Neuron (in vitro differentiated cells): Measurements from ENCODE around the genes SNRPB and ADAM33.

DNA sequence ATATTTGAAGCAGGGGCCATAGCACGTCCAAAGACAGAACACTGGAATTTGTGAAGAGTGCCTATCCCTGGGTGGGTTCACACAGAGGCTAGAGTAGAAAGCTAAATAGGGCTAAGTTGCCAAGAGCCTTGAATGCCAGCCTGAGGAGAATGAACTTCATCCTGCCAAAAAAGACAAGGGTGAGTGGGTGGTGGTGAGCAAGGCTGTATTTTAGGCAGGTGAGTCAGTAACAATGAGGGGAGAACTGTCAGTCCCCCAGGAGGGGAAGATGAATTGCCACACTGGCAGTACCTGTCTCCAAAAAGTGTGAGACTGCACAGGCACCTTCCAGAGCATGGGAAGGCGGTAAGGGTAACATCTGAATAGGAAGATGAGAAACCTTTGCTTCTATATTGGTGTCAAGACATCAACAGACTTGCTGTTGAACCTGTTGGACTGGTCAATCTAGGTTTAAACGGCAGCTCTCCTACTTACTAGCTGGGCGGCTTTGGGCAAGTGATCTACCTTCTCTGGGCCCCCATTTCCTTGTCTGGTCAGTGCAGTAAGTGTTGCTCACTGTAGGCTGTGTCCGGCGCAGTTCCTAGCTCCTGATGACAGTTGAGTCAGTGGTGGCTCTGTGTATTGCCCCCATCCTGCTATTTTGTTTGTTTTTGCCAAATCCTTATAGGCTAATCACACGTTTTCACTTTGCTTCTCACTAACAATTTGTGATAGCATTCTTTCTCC lies 30.9 kb downstream of the STK35 start:
- PRO-cap = no peak

DNA sequence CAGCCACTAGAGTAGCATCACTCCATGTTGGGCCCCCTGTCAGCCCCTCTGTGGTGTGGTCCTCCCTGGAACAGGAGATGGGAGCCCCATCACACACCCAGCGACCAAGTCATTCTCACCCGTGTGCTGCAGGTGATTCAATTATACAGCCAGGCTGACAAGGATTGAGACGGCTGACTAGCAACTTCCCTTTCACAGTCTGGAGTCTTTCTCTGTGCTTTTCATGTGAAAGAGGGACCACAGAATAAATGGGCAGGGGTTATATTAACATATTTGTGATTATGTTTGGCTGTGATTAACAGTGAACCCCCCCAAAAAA lies 6.3 kb downstream of the TGM3 start:
- PRO-cap = no peak

DNA sequence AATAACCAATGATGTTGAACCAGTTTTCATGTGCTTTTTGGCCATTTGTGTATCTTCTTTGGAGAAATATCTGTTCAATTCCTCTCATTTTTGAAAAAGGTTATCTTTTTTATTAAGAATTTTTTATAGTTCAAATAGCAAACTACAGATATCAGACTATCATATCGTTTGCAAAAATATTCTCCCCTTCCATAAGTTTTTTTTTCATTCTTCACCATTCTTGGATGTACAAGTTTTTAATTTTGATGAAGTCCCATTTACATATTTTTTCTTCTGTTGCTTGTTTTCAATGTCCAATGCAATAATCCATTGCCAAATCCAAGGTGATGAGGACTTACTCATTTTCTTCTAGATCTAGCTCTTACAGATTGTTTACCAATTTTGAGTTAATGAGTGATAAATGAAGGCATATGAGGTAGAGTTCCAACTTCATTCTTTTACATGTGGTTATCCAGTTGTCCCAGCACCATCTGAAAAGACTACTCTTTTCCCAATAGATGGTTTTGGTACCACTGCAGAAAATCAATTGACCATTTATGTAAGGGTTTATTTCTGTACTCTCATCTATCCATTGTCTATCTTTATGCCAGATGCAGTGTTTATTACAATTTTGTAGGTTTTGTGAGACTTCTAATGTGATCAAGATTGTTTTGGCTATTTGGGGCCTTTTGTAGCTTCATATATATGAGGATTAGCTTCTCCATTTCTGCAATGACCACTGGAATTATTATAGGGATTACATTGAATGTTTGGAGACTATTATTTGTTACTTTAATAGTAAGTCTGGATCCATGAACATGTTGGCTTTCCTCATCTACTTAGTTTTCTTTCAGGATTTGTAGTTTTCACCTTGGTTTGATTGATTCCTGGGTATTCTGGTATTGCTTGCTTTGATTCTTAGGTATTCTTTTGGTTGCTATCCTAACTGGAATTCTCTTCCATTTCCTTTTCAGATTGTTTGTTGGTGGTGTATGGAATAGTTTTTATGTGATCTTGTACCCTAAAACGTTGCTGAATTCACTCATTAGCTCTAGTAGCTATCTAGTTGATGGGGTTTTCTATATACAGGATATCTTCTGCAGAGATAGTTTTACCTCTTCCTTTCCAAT lies 10.6 kb downstream of the SNRPB start:
- PRO-cap = no peak

DNA sequence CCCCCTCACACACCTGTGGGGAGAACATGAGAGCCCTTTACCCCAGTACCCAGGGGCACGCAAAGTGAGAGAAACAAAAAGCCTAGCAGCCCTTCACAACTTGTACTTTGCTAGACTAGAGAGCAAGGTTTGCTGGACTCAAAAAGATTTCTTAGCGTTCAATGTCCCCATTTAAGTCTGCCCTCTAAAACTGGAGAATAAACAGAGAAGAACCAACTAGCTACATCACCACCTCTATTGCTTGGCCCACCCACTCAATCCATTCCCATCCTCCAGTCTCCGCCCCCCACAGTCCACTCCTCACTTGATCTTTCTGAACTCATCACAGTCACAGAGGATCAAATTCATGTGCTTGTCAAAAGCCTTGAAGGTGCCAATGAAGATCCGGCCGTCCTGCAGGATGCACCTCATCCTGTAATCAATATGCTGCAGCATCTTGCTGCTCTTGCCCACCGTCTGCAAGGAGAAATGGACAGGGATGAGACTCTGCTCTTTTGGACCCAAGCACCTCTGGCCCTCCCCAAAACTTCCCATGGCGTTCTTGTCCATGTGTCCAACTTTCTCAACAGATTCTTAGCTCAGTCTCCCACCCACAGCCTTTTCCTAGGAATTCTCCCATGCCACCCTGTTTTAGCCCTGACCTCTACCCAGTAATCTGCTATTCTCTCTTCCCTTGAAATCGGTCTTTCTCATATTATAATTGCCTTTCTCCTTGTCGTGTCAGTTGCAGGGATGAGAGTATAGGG lies 3.1 kb downstream of the SNRPB start:
- PRO-cap = no peak

DNA sequence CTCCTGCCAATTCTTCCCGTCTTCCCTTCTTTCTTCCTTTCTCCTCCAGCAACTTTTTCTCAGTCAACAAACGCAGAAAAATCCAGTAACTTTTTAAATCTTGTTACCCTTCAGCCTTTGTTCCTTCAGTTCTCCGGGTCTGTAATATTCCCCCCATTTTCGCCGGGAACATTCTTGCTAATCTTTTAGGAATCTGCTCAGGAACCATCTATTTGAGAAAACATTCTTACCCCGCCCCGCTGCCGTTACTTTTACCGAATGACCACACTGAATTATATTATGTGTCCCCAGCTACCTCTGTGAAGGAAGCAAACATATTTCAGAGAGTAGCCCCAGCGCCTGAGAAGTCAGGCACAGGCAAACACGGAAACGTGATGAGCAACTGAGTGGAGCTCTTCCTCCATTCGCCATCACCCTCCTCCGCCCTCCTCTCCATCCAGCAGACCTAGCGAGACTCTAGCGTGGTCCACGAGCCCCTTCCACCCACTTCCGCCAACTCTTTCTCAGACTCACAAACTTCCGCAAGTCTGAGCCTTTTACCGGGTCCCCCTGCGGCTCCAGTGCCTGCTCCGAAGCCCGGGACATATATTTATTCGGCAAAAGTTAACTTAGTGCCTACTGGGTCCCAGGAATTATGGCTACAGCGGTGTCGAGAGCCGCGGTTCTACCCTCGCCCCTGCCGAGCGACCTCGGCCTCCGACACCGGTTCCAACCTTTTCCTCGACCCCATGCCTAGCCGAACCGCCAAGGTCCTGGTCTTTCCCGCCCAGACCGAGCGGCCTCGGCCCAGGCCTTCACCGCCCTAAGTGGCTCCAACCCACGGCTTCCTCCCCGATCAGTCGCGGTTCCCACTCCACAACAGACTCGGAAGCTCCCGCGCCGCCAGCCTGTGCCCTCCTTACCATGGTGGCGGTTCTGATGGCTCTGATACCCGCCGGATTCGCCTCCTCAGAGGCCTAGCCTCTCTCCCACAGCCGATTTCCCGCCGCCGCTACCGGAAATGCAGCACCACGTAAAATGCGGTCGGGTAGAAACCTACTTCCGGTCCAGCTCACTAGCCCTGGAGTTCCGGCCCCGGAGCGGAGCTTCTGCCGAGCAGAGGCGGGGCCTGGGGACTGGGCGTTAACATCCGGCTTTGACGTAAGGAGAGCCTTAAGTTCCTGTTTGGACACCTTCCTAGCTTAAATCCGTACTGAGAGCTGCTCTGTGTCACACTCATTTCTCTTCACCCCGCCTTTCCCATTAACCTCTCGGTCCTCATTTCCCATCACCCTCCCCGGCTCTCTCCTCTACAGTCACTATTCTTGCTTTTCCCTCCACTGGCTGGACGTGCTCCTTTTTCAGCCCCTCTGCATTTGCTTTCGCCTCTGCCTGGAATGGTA lies at the start of gene SNRPB:
TSS of gene SNRPB (minus strand) at position 1,004 of the 1,382 bp plus-strand sequence.
- PRO-cap = bidirectional peak, plus-strand start at position 525 of the sequence, minus-strand start at position 422 of the sequence; bidirectional peak, plus-strand start at position 1,184 of the sequence, minus-strand start at position 993 of the sequence

DNA sequence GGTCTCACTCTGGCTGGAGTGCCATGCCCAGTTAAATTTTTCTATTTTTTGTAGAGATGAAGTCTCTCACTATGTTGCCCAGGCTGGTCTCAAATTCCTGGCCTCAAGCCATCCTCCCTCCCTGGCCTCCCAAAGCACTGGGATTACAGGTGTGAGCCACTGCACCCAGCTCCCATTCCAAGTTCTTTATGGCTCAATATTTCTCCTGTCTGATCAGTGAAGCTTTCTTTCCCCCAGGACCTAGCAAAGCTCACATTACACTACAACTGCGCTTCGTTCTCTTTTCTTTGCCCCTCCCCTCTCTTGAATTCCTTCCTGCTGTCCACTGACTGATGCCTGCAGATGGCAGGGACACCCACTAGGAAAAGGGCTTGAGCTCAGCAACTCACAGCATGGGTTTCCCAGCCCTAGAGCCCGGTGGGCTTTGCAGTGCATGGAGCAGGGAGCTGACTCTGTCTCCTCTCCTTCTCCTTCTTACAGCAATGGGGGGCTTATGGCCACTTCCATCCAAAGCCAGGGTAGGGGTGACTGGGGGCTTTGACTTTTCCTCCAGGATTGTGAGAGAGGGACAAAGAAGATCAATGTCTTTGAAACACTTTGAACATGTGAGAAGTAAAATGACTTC lies 52.7 kb upstream of the NOP56 start:
- PRO-cap = unidirectional peak, plus-strand start at position 410 of the sequence

GRCh38 chr20:2663436-2664052 lies 472 bp downstream of the IDH3B start:
- PRO-cap = no peak

DNA sequence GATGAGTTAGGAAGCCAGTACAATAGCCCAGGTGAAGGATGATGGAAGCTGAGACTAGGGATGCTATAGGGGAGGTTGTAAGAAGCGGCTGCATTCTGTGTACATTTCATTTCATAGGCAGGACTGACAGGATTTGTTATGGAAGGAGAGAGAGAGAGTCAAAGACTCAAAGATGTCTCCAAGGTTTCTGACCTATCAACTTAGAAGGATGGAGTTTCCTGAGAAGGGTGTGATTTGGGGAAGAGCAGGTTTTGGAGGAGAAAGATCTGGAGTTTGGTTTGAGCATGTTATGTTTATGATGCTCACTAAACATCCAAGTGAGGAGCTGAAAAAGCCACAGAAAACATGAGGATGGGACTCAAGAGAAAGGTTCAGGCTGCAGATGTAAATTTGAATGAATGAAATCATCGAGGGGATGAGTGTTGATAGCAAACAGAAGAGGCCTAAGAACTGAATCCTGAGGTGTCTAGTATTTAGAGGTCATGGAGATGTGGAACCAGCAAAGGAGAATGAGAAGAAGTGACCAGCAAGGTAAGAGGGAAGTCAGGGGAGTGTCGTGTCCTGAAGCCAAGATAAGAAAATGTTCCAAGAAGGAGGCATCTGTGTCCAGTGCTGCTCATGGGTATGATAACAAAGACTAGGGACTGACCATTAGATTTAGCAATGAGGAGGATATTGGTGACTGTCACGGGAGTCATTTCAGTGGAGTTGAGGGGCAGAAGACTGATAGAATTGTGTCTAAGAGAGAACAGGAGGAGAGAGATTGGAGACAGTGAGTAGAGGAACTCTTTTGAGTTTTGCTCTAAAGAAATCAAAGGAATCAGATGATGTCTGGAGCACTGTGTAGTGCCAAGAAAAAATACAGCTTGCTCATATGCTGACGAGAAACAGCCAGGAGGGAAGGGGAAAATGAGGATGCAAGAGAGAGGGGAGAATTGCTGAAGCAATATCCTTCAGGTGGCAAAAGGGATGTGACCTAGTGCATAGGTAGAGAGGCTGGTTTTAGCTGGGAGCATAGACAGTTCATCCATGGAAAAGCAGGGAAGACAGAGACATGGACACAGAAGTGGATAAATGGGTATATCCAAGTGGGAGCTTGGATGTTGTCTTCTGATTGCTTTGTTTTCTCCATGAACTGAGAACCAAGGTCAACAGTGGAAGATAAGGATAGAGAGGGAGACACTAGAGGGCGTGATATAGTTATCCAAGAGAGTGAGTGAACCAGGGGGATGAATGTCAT lies 20.1 kb downstream of the EBF4 start:
- PRO-cap = no peak

- PRO-cap = no peak
Measured at GRCh38 chr20:2804888-2805266, 4.5 kb upstream of the CPXM1 start.

GRCh38 chr20:2819973-2820894 lies 4.1 kb downstream of the TMEM239 start:
- PRO-cap = no peak

DNA sequence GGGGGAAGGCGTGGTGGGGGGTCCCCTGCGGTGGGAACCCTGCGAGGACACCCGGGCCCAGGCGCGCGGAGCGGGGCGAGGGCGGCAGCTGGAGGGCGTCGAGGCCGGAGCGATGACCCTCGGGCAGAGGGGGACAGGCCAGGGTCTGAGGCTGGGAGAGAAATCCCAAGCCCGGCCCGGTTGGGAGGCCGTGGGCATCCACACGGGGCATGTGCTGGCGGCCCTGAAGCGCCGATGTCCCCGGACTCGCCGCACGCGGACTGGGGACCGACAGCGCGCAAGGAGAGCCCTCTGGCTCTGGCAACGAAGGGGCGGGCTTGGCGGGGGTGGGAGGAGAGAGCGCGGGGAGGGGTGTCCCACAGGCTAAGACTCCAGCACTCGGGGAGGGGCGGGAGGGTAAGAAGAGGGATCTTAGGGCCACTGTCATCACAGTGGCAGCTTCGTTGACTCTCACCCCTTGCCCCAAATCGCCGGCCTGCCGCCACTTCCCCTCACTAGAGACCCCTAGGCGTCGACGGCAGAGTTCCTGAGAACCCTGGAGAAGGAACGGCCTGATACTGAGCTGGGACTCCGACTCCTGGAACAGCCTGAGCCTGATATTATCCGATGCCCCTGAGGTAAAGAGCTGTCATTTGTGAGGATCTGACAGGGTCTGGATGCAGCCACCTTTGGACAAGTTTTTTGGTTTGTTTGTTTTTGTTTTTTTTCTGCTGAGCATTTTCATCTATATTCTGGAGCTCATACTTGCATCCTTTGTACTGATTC lies 5.2 kb downstream of the TMEM239 start:
- PRO-cap = no peak

DNA sequence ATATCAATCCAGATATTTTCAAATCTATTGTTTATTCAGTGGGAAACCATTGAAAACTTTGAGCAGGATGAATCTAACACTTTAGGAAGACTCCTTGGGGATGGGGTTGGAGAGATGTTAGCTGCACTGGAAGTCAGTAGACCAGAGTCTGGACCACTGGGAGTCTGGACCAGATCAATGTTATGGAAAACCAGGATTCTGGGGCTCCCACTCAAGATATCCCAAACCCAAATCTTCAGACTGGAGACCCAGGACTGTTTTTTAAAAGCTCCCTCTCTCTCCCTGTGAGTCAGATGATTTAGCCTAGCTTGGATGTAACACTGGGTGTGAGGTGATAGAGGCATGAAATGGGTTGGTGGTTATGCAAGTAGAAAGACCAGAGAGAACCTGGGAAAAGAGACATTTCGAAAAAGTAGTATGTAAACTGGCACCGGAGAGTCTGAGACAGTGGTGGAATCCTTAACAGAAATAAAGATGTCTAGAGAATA lies 57.7 kb downstream of the PTPRA start:
- PRO-cap = no peak

- PRO-cap = no peak
Measured at GRCh38 chr20:3004886-3005414, 38.5 kb upstream of the GNRH2 start.

DNA sequence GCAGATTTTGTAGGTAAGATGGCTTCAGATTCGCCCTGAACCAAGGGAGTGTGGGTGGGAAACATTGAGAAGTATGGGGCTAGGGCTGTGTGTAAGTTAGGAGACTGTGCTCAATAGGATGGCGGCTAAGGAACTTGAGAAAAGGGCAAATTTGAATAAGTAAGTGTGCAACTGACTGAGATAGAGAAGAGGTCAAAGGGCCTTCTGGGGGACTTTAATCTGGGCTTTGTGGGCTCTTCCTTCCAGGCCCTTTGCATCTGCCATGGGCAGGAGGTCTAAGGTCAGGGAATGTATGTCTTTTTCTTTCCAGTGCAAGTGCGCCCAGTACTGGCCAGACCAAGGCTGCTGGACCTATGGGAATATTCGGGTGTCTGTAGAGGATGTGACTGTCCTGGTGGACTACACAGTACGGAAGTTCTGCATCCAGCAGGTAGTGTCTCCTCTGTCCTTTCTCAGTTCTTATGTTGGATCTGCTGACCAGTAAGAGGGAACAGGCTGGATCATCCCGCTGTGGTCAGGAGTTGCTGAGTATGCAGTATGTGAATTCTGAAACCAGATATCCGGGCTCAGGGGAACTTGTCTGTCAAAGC lies 22.3 kb upstream of the GNRH2 start:
- PRO-cap = no peak

DNA sequence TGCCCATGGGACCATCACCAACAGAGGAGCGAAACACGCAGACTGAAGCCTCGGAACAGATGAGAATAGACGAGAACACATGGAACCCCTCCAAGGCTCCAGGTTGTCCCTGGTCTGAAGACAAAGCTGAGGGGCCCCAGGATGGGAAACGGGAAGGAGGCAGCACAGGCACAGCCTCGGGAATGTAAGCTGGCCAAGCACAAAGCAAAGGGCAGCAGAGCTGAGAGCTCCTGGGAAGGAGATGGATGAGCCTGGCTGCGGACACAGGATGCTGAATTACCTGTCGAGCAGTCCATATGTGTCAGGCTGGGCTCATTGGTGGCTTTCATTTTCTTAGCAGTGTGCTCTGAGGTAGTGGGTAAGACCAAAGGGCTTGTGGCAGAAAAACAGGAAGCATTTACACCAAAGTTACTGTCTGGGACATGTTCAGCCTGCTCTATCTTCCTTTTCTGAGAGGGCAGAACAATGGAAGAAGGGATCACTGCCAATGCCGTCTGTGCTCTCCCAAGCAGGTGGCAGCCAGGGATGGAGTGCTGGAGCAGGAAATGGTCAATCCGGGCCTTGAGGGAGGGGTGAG lies 36.7 kb upstream of the AVP start:
- PRO-cap = no peak

DNA sequence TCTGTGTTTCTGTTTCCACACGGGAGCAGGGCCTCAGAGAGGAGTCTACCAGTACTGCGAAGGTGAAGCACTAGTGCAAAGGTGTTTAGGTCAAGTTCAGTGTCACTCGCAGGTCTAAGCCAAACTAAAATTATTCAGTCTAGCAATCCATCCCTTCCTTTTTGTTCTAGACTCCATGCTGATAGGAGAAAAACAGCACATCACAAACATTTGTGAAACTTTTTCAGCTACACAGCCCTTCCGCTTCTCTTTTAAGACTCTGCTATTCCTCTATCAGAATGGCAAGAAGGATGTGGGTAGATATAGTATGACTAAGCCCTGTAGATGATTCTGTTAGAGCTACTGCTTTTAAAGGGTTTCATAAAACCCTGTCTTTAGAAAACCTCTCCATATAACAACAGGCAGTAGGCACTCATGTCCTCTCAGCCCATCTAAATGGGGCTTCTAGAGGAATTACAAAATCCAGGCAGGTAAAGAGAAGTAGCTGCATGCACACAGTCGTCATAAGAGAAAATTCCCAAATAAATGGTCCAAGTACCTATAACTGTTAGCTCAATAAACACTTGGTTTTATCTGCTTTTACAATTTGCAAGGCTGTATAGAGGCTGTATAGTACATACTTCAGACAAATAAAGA lies 2.3 kb downstream of the FASTKD5 start:
- PRO-cap = no peak

- PRO-cap = bidirectional peak, plus-strand start at chr20:3238135, minus-strand start at chr20:3238132; bidirectional peak, plus-strand start at chr20:3238274, minus-strand start at chr20:3238186
Measured at GRCh38 chr20:3237864-3238504, 1.0 kb downstream of the SLC4A11 start.

GRCh38 chr20:3519690-3520598 lies 49.1 kb downstream of the ATRN start:
- PRO-cap = no peak

GRCh38 chr20:3524536-3525405 lies 54.0 kb downstream of the ATRN start:
- PRO-cap = no peak

- PRO-cap = no peak
Measured at GRCh38 chr20:3681657-3682445, at the start of gene ADAM33. Gene ADAM33, minus strand, starts transcription at chr20:3682010.